Measurements from ENCODE around the genes PFDN1, ANKHD1 and PCDHA6.

GRCh38 chr5:139665500-139666549 is 17.7 kb downstream of the CXXC5 start:
- PRO-cap, result no peak

GRCh38 chr5:139670434-139671014 is 22.4 kb downstream of the CXXC5 start:
- PRO-cap, result no peak

- PRO-cap, result no peak
Observed at GRCh38 chr5:139678555-139679515, 30.7 kb downstream of the CXXC5 start.

DNA sequence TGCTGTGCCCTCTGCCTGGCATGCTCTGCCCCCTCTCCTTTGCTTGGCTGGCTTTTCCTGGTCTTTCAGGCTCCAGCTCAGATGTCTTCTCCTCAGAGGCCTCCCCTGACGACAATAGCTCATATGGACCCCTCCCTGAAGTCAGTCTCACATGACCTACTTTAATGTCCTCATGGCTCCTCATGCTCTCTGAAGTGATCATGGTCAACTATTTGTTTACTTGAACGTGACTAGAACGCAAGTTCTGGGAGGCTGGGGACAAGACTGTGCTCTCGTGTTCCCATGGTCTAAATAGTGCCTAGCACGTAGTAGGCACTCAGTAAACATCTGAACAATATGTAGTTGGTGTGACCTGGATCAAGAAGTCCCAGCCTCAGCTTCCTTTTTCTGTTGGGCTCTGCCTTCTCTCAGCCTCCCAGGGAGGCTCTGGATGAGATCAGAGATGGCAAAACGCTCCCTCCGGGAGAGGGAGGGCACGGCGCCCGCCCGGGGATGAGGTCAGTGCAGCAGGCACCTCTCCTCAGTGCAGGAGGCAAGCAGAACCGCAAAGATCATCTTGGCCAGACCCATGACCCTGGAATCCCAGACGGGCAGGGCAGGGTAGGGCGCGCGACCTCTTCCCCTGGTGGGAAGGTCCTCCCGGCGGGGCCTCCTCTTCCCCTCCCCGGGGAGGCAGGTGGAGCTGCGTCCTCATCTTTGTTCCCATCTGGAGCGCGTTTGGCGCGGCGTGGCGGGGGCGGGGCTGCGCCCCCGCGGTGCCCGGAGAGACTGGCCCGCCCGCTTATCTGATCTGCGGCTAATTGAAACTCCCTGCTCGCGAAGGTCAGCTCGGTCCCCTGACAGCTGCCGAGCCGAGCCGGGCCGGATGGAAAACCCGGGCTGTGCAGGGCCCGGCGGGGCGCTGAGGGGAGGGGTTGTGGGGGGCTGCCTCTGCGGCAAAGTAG is 60.7 kb downstream of the CXXC5 start:
- PRO-cap, result bidirectional peak, plus-strand start at position 523 of the sequence, minus-strand start at position 428 of the sequence

GRCh38 chr5:139764130-139764731 is 31.4 kb upstream of the PSD2 start:
- PRO-cap, result no peak

- PRO-cap, result no peak
Observed at GRCh38 chr5:140292215-140292555, 10.7 kb downstream of the PFDN1 start.

- PRO-cap, result no peak
Observed at GRCh38 chr5:140293388-140293804, 9.5 kb downstream of the PFDN1 start.

DNA sequence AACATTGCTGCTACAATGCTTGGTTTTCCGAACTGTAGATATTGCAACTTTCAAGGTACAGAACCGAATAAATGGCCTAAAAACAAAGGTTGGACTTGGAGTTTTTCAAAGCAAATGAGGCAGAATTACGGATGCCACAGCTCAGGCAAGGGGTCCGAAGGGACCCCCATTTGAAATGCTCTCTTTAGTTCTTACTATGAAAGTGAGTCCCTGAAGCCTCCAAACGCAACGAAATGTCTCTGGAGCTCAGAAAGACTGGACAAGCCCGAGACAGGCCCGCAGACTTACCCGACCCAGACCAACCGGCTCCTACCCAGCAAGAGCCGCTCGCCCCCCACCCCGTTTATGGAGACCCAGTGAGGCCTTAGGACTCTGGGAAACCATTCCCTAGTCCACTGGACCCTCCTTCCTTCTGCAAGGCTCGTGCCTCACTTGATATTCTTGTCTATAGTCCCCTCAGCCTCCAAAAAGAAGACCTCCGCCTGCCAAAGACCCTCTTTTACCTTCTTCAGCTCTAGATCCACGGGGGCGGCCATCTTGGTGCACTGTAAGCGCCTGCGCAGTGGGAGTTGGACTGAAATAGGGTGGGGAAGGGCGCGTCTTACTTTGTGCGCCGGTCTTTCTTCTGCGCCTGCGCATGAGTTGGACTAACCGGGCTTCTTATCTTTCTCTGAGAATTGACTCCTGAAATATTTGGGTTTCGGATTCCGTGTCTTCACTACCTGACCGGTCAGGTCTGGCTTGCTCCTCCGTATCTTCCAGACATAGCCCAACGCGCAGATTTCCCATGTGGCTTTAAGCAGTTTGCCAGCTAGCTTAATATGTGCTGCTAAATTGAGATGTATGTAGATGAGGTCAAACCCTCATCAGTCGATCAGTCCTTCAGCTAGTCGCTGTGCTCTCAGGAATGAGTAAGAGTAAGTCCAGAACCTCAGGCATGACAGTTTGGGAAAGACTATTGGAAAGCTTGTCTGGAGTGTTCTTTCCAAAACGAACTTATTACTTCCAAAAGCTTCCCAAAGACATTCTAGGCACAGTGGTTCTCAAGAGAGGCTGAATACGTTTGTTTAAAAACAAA is at the start of gene PFDN1:
PFDN1 (minus strand) TSS at position 564 of the 1,078 bp plus-strand sequence.
- PRO-cap, result bidirectional peak, plus-strand start at position 628 of the sequence, minus-strand start at position 564 of the sequence

DNA sequence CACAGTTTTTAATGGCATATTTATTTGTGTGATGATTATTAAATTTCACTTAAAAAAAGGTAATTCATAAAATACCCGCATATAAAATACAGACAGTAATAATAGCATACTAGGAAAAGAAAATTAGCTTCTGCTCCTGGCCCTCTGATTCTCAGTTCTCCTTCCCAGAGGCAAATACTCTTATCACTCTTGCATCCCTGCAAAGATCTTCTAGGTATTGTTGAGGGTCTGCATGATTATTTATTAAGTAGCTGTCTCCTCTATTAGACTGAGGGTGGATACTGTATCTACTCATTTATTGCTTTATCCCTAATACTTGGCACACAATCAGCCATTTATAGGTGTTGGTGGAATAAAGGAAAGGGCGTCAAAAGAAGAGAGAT is 14.5 kb upstream of the PFDN1 start:
- PRO-cap, result no peak

GRCh38 chr5:140363006-140363522 is 3.1 kb downstream of the SLC4A9 start:
- PRO-cap, result no peak

DNA sequence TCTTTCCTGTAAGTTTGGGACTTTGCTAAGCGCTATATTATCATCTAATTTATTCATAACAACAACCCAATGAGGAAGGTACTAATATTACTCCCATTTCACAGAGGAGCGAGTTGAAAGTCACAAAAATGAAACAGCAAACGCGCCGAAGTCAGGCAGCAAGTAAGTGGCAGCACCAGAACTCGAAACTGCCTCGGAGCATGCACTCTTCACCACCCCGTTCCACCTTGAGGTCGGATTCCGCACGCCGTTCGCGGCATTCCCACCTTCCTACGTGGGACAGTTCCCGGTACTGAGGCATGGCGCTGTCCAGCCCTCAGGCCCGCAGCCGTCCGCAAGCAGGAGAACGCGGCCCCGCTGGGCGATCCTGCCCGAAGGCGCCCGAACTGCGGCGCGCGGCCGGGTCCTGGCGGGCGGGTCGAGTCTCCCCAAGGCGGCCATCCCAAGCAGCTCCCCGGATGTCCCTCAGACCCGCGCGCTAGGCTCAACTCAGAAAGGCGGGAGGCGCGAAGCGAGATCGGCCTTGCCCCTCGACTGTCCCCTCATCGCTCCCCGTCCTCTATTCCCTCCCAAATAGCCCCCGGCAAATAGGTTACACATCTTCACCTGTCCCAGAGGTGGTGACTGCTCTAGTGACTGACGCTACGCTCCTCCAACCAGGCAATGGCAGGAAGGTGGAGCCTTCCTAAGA is 983 bp upstream of the ANKHD1 start:
- PRO-cap, result bidirectional peak, plus-strand start outside the sequence, minus-strand start at position 665 of the sequence

- PRO-cap, result bidirectional peak, plus-strand start at chr5:140401243, minus-strand start at chr5:140401169; unidirectional peak, plus-strand start at chr5:140401844
Observed at GRCh38 chr5:140401196-140401974, at the start of gene ANKHD1. TSS of gene ANKHD1 (plus strand) at chr5:140401833.

DNA sequence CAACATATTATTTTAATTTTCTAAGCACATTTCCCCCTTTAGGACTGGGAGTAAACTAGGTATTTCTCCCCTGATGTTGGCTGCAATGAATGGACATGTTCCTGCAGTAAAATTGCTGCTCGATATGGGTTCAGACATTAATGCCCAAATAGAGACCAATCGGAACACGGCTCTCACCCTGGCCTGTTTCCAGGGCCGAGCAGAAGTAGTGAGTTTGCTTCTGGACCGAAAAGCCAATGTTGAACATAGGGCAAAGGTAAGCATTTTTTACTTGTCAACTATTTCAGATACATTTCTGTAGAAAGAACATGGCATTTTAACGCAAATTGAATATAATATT is 39.7 kb upstream of the EIF4EBP3 start:
- PRO-cap, result no peak

- PRO-cap, result no peak
Observed at GRCh38 chr5:140556384-140556924, 819 bp downstream of the SRA1 start.

GRCh38 chr5:140565647-140566060 is 1.0 kb downstream of the SLC35A4 start:
- PRO-cap, result no peak

GRCh38 chr5:140630531-140631469 is 2.2 kb downstream of the CD14 start:
- PRO-cap, result no peak

DNA sequence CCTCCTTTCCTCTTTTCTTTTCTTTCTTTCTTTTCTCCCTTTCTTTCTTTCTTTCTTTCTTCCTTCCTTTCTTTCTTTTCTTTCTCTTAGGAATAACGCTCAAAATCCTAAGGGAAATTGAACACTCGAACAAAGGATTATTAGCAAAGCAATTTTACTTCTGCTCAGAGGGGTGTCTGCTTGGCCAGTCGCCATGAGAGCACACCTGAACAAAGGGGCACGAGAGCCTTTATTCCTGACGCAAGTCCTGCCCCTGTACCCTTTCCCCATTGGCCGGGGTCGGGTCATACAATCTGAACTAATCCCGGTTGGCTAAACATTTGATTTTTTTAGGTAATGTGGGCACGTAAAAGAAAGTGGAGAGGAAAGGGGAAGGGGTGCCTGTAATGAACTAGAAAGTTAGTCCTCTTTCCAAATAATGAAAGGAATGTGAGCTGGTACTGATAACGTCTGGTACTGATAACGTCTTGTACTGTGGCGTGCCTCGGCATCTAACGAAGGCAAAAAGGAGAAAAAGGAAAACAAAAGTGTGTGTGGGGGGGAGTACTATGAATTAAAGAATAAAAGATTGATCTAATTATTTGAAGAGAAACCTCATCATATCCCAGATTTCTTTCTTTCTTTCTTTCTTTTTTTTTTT is 1.2 kb upstream of the TMCO6 start:
- PRO-cap, result no peak

GRCh38 chr5:140664026-140664565 is 608 bp upstream of the WDR55 start:
- PRO-cap, result no peak

GRCh38 chr5:140827682-140828776 is at the start of gene PCDHA6:
TSS of gene PCDHA6 (plus strand) at chr5:140827960.
- PRO-cap, result no peak

DNA sequence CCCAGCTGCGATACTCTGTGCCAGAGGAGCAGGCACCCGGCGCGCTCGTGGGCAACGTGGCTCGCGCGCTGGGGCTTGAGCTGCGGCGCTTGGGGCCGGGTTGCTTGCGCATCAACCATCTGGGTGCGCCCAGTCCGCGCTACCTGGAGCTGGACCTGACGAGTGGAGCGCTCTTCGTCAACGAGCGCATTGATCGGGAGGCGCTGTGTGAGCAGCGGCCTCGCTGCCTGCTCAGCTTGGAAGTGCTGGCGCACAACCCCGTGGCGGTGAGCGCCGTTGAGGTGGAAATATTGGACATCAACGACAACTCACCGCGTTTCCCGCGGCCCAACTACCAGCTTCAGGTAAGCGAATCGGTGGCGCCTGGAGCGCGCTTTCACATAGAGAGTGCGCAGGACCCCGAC is 617 bp downstream of the PCDHAC2 start:
- PRO-cap, result no peak

All from tibial artery (tissue), 1 donor.